ENCODE measurements around a stretch of chr15.

GRCh38 chr15:67927631-67928216, 102.4 kb downstream of the SKOR1 start:
- PRO-cap: no peak

GRCh38 chr15:68293651-68294743, 16.5 kb downstream of the FEM1B start:
- PRO-cap: no peak

DNA sequence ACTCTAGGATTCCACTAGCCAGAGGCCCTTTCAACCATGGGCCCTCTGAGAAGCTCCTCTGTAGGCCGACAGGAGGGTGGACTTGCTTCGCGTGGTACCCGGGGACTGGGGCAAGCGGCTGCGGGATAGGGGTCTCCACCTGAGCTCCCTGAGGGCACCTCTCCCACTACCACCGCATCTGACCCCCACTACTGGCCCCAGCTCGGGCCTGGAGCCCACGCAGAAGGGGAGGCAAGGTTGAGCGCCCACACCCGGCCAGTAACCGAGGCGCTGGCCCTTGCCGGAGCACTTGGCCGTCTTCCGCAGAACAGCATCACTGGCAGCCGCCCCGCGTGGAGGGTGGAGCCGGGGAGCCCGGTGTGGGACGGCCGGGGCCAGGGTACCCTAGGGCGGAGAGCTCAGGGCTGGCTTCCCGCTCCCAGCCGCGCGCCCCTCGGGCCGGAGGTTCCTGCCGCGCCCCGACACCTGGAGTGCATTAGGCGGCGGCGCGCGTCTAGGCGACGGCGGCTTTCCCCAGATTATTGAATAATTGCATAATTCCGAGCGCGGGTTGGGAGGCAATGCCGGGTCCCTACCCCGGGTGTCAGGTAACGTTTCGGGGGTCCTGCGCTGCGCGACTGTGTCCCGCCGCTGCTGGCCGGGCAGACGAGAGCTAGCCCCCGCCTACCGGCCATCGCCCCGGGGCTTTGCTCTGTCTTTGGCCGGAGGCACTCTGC, 1.0 kb downstream of the ITGA11 start:
- PRO-cap: no peak

DNA sequence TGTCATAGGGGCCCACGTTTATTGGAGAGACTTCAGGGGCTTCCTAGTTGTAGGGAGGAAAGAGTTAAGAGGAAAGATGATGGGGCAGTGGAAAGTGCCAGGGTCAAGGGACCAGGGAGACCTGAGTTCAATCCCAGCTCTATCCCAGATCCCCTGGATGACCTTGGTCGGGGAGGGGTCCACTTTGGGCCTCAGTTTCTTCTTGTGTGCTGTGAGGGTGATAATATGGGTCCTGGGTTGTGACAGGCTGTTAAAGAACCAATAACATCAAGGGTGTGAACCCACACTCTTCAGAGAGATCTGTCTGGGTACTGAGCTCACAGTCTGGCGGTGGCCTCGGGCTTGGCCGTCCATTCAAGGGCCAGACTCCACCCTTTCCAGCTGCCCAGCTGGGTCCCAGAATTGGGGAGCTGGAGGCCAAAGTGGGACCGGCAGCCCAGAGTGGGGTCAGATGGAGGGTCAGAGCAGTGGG, 1.2 kb downstream of the CORO2B start:
- PRO-cap: no peak

DNA sequence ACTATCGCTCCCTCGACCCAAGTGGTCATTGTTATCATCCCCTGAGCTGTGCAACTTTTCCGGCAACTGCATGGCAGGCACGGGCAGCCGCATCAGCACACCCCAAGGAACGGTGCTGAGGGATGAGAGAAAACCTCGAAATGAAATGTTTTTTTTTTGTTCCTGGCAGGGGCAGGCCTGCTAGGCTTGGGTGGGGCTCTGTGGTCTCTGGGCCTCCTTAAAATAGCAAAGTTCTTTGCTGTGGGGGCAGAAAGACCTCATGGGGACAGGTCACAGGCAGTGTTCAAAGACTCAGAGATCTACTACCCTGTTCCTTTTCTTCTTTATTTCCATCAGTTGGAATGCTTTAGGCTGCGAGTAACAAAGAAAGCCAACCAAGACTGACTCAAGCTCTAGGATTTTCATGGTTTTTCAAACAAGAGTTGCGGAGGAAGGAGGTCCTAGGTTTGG, 51.5 kb downstream of the CORO2B start:
- PRO-cap: no peak

- PRO-cap: no peak
Measured at GRCh38 chr15:68782690-68783415, 37.8 kb downstream of the ANP32A start.

GRCh38 chr15:68808586-68809738, 11.7 kb downstream of the ANP32A start:
- PRO-cap: no peak

DNA sequence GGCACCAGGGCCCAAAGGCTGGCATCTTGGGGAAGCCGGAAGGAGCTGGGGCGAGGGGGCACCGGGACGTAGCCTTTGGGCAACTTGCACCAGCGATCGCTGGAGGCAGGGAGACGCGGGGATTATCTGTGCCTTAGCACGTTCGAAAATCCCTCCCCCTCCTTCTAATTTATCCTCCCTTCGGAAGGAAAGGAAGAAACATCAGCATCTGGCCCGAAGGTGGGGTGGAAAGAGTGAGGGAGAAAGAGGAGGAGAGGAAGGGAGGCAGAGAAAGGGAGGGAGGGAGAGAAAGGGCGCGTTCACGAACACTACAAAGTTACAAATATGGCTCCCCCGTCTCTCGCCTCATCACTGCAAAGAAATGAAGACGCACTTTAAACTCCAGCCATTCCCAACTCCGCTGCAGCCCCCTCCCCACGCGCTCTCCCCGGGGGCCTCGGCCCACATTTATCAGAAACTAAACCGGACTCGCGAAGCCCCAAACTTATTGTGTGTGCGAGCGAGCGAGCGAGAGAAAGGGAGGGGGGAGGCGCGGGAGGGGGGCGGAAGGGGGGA, 929 bp downstream of the ANP32A start:
- PRO-cap: bidirectional peak, plus-strand start at position 388 of the sequence, minus-strand start at position 355 of the sequence

GRCh38 chr15:69080467-69081705, 66.4 kb downstream of the NOX5 start:
- PRO-cap: no peak

DNA sequence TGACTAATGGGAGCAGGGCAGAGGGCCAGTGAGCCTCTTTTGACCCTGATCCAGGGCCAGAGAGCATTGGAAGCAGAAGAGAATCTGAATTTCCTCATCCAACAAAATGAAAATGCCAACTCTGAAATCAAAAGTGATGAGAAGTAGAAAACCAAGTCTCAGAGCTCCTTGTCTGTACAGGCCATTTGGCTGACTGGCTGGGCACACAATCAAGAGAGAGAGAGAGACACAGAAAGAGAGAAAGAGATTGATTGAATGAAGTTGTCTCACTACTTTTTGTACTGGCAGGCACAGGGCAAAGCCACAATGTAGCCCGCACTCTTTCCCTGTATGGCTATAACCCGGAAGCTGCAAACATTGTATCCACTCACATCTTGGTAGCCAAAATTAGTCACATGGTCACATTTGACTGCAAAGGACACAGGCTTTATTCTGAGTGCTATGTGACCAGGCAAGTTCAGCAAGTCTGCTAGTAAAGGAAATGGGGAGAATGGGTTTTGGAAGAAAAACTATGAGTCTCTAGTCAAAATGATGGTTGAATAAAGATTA, 31.5 kb upstream of the GLCE start:
- PRO-cap: unidirectional peak, minus-strand start at position 332 of the sequence

DNA sequence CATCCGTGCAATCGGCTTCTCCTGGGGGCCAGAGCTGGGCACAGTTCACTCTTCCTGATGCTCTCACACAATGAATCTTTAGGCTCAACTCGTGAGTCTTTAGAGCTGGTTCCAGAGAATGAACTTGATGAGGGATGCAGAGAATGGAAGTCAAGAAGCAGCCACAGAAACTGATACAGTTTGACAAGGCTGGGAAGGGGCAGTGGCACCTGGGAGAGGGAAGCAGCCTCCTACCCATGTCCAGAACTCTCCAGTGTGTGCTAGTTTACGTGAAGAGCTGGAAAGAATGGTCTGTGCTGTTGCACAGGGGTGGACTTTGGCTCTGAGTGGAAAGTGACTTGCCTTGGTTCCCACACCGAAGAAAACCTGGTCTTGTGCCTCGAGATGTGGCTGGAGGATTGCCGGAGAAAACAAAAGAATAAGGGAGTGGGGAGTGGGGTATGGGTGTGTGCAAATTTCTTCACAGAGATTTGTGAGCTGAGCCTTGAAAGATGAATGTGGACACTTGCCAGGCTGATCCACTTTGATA, 38.0 kb downstream of the RPLP1 start:
- PRO-cap: no peak

- PRO-cap: no peak
Measured at GRCh38 chr15:69554199-69554987, 101.8 kb downstream of the RPLP1 start.

DNA sequence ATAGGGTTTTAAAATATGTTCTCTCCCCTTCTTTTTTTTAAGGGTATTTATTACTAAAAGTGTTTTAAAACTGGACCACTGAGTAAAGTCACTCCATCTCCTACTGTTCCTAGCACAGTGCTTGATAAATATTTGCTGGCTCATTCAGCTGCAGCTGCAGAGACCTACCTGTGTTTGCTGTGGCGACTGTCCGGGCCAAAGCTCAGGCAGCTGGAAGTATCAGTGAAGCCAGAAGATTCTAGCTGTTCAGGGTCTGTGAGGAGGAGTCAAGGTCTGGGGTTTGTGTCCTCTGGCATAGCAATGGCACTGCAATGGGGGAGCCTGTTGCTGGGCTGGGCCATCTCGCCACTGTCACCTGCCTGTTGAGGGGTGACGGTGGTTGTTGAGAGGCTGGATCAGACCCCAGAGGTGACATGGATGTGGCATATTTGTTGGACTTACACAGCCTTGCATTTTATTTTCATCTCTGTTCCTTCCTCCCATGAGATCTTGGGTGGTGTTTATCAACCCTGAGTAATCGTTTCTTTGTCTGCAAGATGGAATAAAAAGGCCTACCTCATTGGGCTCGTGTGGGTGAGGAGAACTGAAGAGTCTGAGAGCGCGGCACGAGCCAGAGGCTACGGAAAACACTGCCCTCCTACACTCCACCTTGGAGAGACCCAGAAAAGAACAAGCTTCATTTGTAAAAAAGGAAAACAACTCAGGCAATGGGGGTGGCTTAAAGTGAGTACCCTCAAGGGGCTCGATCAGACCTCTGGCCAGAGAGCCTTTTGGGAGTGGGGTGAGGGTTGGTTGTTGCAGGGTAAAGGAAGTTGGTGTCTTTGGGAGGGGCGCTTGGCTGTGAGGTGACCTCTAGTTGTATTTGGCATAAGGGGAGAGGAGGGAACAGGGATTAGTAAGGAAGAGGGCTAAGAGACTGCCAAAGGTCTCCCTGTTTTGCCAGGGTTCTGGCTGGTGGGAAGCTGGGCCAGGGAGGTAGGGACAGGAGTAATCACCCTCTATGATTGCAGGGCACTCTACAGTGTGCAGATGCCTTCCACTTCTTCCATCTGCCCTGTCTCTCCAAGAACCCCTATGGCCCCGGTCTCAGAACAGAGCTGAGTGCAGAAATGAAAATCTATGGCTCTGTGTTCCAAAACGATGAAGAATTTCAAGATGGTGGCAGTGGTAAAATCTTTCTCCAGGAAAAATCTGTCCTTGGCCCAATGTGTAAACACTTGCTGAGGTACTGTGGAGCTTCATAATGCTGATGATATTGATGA, 110.4 kb downstream of the RPLP1 start:
- PRO-cap: no peak

DNA sequence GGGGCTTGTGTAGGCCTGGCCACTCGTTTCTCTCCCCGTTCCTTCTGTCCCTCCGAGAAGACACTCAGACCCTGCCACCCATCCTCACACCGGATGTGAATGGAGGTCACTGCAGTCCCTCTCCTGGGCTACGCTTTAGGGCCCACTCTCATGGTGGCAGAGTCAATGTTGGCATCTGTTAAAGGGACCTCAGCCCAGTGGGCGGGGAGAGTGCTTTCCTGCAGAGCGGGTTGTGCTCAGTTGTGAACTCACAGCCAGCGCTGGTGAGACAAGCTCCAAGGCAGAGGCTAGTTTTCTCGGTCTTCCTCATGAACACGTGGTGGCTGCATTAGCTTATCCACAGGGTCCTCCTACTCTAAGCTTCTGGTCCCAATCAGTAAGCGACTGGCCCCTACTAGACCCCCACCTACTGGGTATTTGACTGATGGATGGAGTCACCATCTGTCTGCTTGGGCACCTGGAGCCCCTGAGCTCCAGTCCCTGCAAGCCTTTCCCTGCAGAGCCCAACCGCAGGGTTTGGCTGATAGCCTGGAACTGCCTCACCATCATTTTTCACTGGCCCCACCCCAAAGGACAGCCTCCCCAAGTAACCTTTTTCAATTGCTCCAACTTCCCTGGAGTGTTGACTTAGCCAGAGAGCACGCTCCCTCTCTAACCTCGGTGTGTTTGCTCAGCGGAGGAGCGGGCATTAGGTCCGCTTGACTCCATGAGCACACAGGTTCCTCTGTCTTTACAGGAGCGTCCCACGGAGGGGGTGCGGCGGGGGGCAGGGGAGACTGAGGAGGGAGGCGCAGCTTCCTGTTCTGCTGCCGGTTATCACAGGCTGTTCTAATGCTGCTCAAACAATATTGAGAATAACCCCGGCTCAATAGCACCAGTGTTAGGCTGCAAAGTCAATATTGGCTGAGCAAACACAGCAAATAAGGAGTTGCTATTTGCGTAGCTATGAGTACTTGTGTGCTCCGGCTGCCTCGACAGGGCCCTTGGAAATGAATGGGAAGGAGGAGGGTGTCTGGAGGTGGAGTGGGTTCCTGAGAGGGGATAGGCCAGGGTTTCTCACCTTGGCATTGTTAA, 141.6 kb downstream of the RPLP1 start:
- PRO-cap: no peak

DNA sequence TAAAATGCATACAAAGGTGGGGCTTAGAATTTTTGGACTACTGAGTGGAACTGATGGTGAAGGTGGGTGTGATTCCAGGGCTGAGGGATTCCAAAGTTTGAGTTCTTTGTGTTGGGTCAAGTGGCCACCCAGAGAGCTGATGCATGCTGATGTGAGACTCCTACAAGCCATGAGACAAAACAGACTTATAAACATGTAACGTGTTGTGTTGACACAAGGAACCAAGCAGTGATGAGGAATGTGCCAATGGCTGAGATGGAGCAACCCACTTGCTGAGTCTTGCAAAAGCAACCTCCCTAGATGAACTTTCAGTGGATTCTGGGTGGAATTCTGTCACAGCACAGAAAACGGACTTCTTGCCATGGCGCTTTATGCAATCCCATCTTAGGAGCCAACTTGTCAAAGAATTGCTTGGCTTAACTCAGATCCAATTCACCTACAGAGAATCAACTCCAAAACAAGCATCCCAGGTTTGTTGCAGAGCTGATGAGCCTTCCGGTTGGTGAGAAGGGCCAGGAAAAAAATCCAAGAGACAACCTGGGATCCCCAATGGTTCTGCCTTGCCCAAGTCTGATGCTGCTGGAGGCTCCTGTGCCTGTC, 288.9 kb downstream of the TLE3 start:
- PRO-cap: no peak

GRCh38 chr15:69812735-69813261, 284.9 kb downstream of the TLE3 start:
- PRO-cap: no peak

- PRO-cap: no peak
Measured at GRCh38 chr15:69818553-69818928, 279.2 kb downstream of the TLE3 start.

- PRO-cap: no peak
Measured at GRCh38 chr15:70046261-70047372, 51.1 kb downstream of the TLE3 start.

- PRO-cap: no peak
Measured at GRCh38 chr15:70055005-70056174, 42.3 kb downstream of the TLE3 start.

DNA sequence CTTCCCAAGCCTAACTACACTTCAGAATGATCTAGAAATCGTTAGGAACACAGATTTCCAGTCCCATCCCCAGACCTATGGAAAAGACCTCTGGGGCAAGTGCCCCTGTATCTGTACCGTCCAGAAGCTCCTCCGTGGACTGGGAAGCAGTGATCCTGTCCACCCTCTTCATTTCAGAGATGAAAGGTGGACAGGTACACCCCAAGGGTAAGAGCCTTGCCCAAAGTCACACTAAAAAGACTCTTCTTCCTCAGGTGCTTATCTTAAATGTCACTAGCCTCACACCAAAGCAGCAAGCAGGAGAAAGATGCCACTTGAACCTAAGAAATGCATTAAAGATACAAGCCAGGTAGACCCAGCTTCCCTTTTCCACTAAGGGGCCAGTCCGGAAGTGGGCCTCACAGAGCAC, 24.2 kb downstream of the TLE3 start:
- PRO-cap: no peak

Measured in type B pancreatic cell (in vitro differentiated cells).